Peritoneum (tissue), 1 donor: ENCODE data around the genes EPB42 and ELL3.

DNA sequence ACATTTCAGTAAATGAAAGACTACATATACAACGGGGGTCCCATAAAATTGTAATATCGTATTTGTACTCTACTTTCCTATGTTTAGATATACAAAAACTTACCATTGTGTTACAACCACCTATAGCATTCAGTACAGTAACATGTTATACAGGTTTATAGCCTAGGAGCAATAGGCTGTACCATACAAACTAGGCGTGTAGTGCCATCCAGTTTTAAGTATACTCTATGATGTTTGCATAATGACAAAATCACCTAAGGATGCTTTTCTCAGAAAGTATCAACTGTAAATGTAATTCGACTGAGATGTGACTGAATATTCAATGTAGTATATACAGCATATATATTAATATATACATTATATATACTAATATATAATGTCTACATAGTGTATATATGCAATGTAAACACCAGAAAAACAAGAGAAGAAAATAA is 1.5 kb upstream of the GANC start:
- PRO-cap = no peak

GRCh38 chr15:42279008-42279884 is 6.0 kb upstream of the TMEM87A start:
- PRO-cap = no peak

DNA sequence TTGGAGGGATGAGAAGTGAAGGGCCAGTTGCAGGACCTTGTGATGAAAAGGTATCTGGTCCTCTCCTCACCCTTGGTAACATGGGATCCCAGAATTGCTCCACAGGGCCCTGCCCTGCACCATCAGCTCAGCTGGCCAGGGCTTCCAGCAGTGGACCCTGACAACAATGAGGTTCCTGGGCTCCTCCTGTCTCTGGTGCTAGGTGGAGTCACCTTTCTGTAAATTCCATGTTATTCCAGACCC is 5.5 kb downstream of the CAPN3 start:
- PRO-cap = no peak

GRCh38 chr15:42386322-42386740 is 27.0 kb downstream of the CAPN3 start:
- PRO-cap = no peak

- PRO-cap = no peak
These were observed 49.2 kb downstream of the ZNF106 start for GRCh38 chr15:42441810-42442042.

DNA sequence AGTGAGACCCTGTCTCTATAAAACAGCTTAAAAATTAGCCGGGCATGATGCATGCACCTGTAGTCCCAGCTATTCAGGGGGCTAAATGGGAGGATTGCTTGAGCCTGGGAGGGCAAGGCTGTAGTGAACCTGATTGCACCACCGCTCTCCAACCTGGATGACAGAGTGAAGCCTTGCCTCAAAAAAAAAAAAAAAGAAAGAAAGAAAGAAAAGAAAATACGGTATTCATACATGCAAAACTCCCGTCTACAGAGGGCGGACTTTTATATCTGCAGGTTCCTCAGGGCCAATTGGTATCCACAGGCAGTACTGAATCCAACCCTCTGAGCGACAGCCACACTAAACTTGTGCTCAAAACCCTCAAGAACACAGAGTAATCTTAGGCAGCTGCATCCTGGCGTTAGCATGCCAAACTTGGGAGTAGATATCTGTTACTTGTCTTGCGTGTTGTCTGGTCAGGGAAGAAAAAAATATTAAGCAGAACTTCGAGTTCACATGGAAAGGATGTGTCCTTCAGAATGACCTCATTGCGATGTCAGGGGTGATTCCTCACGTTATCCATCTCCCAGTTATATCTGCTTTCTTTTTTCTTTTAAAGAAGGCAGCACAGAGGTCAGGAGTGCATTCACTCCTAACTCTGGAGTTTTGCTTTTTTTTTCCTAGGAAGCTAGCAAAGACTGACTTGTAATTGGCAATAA is 12.8 kb downstream of the SNAP23 start:
- PRO-cap = no peak

- PRO-cap = no peak
These were observed 6.5 kb downstream of the CDAN1 start for GRCh38 chr15:42730251-42731031.

DNA sequence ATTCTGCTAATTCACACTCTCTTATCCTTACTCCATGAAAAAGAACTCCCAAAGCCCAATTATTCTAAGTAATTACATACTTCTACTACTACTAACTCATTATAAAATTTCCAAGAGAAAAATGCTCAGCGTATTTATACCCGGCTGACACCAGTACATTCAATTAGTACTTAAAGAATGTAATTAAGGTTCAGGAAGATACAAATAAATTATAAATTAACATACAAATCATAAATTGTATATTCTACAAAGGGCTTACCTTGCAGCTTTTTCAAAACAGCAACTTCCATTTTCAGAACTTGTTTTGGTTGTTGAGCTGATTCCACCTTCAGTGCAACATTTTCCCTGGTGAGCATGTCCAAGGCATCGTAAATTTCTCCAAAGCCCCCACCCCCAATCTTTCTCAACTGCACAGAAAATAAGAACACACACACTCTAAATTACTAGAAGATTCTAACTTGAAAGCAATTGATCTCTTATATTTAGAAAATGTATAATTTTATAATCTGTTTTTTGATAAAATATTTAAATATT is 48.2 kb downstream of the TTBK2 start:
- PRO-cap = no peak

GRCh38 chr15:42919616-42920118 is 911 bp downstream of the TTBK2 start:
- PRO-cap = no peak

- PRO-cap = no peak
These were observed at the start of gene EPB42 for GRCh38 chr15:43220686-43221299. EPB42 (minus strand) TSS chr15:43221018.

DNA sequence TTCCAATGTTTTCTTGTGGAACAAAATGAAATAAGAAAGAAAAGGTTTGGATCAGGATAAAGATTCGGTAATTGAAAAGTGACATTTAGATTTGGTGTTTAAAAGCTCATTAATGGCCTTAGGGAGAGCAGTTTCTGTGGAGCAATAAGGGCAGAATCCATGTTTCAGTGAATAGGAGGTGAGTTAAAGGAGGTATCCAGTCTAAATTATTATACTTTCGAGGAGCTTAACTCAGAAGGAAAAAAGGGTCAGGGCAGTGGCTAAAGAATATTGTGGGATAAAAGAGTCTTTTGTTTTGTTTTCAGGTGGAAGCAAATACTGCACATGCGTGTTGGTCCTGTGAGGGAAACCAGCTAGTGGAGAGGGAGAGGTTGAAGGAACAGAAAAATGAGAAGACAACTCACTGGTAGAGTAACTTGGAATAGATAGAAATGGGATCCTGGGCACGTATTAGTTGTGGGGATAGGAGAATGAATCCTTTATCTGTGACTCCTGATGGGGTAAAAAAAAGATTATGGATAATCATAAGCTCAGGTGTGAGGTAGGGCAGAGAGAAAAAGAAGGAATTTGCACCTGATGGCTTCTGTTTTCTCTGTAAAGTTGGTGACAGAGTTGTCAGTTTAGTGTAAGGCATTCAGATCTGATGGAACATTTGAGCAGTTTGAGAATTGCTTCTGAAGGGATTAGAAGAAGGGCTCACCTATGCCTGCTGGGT is 1.3 kb downstream of the ADAL start:
- PRO-cap = no peak

GRCh38 chr15:43509535-43509830 is 7.9 kb upstream of the MAP1A start:
- PRO-cap = no peak

DNA sequence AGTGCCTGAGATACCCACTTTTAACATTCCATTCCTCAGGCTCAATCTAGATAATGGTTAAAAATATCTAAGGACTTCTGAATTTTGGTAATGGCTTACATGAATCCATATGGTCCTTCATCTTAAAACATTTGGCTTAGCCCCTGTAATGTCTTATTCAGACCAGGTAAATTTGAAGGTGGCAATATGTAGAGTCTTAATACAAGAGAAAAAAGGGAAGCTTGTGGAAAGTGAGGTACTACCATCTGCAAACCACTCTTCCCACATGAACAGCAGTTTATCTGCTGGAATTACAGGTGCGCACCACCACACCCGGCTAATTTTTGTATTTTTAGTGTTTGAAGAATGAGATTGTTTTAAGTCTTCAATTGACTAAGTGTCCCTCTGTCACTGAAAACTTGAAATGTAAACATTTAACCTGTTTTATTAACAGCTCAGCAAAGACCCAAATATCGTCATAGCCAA is 6.9 kb downstream of the ELL3 start:
- PRO-cap = no peak

- PRO-cap = no peak
These were observed at the start of gene ELL3 for GRCh38 chr15:43776788-43777914. ELL3 (minus strand) TSS chr15:43776966.

GRCh38 chr15:43796607-43797403 is 3.2 kb downstream of the SERINC4 start:
- PRO-cap = no peak

DNA sequence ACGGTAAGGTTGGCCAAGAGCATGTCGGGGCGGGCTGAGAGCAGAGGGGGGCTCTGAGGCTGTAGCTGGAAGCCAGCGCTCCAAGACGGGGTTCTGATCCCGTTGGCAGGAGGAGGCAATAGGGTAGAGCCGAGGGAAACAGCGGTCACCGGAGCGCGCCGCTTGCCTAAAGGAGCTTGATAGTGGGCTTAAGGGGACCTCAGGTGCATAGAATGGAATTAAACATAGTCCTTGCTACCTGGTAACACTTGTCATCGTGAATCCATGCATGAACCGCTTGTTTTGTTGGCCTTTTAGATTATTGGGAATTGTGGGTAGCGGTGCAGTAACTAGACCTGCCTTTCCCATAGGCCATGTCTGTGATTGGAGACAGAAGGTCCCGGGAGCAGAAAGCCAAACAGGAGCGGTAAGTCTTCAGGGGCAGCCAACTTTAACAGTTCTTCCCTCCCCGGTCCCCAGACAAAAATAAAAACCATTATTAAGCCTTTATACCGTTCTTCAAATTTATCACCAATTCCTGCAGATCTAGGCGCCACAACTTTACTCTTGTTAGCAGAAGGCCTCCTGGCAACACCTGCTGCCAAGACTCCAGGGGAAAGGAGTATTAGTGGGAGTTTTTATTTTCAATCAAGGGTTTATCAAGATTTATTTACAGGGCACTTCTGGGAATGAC is 519 bp downstream of the HYPK start:
- PRO-cap = no peak

DNA sequence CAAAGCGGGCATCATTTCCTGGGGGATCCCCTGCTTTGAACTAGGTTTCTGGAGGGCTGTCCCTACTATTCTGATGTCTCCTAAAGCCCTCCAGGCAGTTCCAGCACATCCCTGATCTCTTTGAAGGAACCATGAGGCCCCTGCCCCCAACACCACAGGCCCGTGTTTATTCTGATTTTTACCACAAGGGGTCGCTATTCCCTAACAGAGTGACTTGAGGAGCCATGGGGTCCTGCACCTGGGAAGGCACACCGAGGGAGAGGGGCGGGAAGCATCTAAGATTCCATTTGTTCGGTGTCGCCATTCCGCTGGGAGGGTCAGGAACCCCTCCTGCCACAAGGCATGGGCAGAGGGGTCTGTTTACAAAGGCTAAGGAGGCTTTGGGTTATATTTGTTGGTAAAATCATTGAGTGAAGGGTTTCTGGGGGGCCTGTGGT is 77.0 kb downstream of the WDR76 start:
- PRO-cap = no peak

GRCh38 chr15:43920854-43921445 is 94.1 kb downstream of the WDR76 start:
- PRO-cap = no peak

DNA sequence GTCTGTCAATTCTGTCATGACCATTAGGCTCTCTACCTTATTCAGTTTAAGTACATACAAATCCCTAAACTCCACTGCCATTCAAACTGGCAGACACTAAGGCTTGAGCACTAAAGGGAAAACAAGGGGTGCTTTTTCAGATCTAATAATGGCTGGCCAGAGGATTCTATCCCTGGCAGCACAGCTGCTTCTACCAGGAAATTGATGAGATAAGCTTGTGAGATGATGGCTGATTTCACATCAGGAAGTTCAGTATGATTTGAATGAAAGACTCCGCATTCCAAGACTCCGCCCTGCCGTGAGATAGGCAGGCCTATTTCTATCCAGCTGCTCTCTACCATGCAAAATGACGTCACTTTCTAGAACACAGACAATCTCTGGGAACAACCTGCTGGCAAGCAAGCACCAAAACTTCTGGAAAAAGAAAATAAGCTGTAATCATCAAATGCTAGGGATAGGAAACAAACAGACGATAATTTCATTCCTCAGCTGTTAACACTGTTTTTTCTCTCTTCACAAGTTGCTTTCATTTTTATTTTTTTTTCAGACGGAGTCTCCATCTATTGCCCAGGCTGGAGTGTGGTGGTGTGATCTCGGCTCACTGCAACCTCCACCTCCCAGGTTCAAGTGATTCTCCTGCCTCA is 171.9 kb downstream of the WDR76 start:
- PRO-cap = no peak

- PRO-cap = no peak
These were observed 990 bp downstream of the PATL2 start for GRCh38 chr15:44710031-44710635.